ENCODE measurements around a stretch of chr2.

DNA sequence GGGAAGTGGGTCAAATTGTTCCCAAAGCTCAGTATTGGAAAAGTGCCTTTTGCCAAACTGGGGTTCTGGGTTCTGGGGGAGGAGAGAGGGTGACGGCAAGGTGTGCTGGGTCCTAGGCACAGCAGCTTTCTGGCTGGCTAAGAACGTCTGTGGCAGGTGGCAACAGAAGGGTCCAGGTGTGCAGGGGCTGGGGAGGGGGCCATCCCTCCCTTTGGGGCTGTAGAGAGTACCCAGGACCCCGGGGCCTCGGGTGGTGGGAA is 547 bp downstream of the CYRIA start:
- PRO-cap = no peak
- RRBS, 2 experiments = no CpG with 5 or more reads among the region's 4 CpGs

DNA sequence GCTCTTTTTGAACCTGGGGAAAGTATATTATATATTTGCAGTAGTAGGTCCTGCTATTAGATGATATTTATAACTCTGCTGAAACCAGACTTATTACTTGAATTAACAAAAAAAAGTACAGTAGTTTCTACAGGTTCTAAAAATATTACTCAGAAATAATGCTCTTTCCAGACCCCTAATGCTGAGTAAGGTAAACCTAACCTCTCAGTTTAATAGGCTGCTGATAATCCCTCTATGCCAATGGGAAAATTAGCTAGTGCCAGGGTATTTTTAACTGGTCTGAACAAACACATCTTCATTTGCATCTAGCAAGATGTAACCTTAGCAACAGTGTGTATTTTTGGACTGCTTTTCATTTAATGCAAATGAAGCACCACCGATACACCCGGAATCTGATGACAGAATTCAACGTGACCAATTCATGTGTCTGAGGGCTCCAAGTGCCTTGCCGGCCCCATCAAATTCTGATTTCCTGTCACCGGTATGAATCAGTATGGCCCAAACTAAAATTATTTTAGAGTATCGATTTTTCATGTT is 47.3 kb upstream of the CYRIA start:
- PRO-cap = no peak
- RRBS, 2 experiments = 6 to 62% methylated on average over 3 of the region's 6 CpGs

GRCh38 chr2:17726345-17726940 is 27.2 kb downstream of the SMC6 start:
- PRO-cap = no peak
- RRBS, 2 experiments = no CpG with 5 or more reads among the region's 2 CpGs

DNA sequence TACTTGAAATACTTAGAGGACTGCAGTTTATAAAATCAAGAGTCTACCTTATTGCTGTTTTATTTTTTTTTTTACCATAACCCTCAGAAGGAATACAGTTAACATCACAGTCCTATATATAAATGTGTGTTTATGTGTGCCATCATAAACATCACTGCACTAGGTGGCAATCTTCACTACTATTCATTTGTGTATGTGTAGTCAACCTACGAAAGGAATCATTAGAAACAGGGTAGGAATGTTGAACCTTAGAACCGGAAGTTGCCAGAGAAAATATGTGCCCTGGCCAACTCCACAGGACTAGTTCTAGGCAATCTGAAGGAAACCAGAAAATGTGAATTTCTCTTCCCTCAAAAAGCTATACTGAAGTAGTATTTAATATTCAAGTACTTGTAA is 3.4 kb downstream of the GEN1 start:
- PRO-cap = no peak
- RRBS, 2 experiments = no CpG with 5 or more reads among the region's 2 CpGs

GRCh38 chr2:17805804-17806214 is 10.5 kb upstream of the MSGN1 start:
- PRO-cap = no peak
- RRBS, 2 experiments = no CpG with 5 or more reads among the region's 5 CpGs

DNA sequence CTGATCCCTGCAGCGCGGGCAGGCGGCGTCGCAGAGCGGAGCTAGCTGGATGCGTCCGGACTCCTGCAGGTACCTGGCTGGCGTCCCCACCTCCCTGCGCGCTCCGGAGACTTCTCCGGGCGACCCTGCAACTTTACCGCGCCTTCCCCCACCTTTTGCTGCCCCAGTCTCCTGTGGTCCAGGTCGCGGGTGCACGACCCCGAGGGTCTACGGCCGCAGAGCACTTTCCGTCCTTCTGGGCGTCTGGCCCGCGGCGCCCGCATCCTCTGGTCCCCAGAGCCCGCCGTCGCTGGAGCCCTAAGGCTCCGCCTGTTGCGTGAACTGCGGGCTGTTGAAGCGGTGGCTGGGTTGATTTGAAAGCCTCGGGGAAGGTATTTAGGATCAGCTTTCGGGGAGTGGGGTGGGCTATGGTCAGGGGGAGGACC is 283 bp downstream of the KCNS3 start:
- PRO-cap = no peak
- RRBS, 2 experiments = 3 to 4% methylated on average over 5 of the region's 37 CpGs

GRCh38 chr2:18559606-18559676 is 1.0 kb downstream of the RDH14 start:
- PRO-cap = bidirectional peak, plus-strand start at chr2:18559650, minus-strand start at chr2:18559554
- RRBS, 2 experiments = no CpG with 5 or more reads among the region's 1 CpG

- PRO-cap = no peak
- RRBS, 2 experiments = no CpG with 5 or more reads among the region's 19 CpGs
Observed at GRCh38 chr2:19349622-19350235, 8.7 kb downstream of the OSR1 start.

- PRO-cap = no peak
- RRBS, 2 experiments = no CpG with 5 or more reads among the region's 18 CpGs
Observed at GRCh38 chr2:19677911-19678709, 223.7 kb downstream of the TTC32 start.

DNA sequence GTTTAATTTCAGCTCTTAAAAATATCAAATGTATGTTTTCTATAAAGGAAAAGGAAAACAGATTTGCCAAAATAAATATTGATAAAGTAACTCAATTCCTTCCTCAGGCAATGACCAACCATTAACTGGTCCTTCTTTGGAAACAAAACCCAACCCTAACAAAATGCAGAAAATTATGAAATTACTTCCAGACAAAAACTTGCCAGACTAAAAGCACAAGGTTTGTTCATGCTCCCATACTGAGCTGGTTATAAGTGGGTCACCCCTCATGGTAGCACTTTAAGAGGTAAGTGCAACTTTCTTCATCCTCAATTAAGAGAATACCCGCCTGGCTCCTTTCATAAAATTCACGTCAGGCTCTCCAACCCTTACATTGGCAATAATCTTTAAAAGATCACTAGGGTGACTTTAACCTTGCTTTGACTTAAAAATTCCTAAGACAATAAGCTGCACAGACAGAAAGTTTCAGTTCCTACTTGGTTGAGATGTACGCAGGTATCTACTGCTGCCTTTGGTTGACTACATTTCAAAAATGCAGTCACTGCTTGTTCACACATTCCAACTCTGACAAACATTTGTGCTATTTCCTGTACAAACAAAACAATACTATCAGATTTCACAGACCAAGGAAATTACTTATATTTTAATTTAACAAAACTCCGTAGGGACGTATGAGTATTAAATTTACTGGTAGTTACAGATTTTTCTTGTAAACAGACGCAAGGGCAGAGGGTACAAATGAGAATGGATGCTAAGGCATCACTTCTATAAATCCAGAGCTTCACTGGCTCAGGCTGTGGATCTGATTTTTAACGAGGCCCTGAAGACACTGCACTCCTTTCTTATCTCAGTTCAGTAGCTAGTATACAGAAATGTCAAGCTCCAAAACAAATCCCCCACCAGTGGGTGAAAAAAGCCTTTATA is 31.4 kb upstream of the TTC32 start:
- PRO-cap = no peak
- RRBS, 2 experiments = no CpG with 5 or more reads among the region's 7 CpGs

DNA sequence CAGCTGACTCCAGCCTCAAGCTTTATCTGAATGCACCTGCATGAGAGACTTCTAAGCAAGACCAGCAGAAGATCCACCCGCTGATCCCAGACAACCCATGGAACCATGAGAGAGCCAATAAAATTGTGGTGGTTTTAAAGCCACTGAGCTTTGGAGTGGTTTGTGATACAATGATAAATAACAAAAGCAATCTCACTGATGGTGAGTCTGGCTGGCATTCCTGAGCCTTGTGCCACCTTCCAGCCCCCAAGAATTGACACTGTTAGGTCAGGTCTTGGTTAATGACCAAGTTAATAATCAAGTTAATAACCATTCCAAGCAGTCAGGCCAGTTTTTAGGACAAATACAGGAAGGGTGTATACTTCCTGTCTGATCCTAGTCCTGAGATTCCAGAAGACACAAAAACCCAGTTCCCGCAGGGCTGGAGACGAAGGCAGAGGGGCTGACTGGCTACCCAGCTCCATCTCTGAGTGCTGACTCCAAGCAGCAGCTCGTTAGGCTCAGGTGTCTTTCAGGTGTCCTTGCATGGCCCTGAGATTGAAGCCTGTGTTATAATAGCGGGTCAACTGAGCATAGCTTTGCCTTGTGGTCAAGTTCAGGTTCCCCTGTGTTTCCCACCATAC is 74.6 kb upstream of the LAPTM4A start:
- PRO-cap = no peak
- RRBS, 2 experiments = no CpG with 5 or more reads among the region's 5 CpGs

DNA sequence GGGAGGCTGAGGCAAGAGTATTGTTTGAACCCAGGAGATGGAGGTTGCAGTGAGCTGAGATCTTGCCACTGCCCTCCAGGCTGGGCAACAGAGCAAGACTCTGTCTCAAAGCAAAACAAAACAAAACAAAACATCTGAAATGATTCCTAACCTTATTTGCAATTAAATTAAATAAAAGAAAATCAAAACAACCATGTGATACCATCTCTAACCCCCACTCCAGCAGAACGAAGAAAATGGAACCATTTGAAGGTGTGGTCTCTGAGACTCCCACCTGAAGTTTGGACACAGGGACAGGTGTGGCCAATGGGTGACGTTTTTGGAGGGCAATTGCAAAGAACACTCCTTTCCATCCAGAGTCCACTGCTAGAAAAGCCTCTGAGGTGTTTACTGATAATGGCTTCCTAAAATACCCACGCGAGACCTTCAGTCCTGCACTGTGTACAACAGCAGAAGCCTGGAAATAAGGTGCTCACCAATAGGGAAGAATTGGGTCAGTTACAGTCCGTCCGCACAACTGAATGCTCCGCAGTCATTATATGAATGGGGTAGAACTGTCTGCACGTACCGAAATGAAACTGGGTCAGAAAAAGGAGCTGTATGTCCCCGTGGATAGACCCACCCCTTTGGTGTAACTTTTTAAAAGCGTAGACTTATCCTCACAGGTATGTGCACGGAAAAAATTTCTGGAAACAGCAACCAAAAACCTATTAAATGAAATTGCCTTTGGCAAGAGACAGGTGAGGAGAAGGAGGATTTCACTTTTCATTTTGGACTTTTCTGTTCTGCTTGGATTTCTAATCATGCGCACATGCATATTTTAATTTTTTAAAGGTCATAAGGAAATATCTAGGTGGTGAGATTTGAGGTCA is 29.5 kb downstream of the SDC1 start:
- PRO-cap = no peak
- RRBS, 2 experiments = no CpG with 5 or more reads among the region's 13 CpGs

DNA sequence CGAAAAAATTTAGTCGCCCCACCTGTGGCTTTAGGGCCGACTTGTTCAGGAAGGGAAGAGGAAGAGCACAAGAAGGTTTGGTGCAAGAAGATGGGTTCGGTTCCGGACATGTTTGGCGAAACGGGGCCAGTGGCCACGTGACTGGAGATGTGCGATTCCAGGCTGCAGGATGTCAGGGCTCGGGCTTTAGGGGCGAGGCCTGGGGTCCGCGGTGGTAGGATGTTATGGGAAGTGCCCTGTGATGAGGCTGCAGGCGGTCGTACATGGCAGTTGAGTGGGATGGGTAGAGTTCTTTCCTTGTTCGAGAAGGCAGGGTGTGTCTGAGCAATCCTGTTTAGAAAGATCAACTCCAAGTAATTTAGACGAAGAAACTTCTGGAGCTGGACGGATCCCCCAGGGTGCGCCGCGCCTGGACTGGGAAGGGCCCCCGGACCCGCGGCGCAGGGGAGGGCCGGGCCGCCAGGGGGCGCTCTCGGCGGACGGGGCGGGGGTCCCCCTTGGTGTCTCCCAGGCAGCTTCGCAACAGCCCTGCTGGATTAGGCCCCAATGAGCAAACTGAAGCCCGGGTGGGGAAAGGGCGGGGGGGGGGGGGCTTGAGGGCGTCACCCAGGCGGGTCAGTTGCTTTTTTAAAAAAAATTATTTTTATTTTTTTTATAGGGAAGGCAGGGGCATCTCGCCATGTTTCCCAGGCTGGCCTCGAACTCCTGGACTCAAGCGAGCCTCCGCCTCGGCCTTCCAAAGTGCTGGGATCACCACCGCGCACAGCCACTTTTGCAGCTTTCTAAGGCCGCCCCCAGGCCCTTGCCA is 17.2 kb upstream of the SDC1 start:
- PRO-cap = no peak
- RRBS, 2 experiments = no CpG with 5 or more reads among the region's 45 CpGs

- PRO-cap = no peak
- RRBS, 2 experiments = no CpG with 5 or more reads among the region's 4 CpGs
Observed at GRCh38 chr2:20351932-20352438, 1.3 kb upstream of the PUM2 start.

- PRO-cap = no peak
- RRBS, 2 experiments = no CpG with 5 or more reads among the region's 4 CpGs
Observed at GRCh38 chr2:20432750-20433252, 14.1 kb upstream of the RHOB start.

GRCh38 chr2:20444209-20444568 is 2.7 kb upstream of the RHOB start:
- PRO-cap = no peak
- RRBS, 2 experiments = no CpG with 5 or more reads among the region's 5 CpGs

DNA sequence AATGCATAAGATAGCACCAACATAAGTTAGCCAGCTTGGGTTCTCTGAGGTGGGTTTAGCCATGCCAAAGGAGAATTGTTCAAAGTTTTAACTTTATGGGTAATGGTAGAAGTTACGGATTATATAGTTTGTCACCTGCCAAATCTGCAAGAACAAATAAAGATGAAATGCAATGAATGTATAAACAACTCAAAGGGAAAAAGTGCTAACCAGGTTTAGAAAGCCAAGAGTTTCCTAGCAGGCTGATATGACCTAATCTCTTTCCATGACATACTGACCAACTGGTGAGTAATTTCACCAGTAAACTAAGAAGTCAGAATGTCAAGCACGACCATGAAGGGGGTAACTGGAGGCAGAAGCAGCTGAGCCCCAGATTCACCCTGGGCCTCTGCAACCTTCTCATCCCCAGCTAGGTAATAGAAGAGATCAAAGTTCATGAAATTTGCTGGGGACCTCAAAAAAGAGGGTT is 10.1 kb downstream of the RHOB start:
- PRO-cap = no peak
- RRBS, 2 experiments = no CpG with 5 or more reads among the region's 2 CpGs

- PRO-cap = no peak
- RRBS, 2 experiments = no CpG with 5 or more reads among the region's 7 CpGs
Observed at GRCh38 chr2:20468933-20469539, 22.2 kb downstream of the RHOB start.

GRCh38 chr2:20574495-20575494 is 76.1 kb downstream of the HS1BP3 start:
- PRO-cap = no peak
- RRBS, 2 experiments = no CpG with 5 or more reads among the region's 10 CpGs

- PRO-cap = no peak
- RRBS, 2 experiments = no CpG with 5 or more reads among the region's 13 CpGs
Observed at GRCh38 chr2:20642285-20642734, 8.6 kb downstream of the HS1BP3 start.